ENCODE measurements around a stretch of chr15.

GRCh38 chr15:96166800-96167394 lies 163.6 kb upstream of the NR2F2 start:
- PRO-cap = no peak

- PRO-cap = no peak
These were observed 150.3 kb upstream of the NR2F2 start for GRCh38 chr15:96180227-96180532.

DNA sequence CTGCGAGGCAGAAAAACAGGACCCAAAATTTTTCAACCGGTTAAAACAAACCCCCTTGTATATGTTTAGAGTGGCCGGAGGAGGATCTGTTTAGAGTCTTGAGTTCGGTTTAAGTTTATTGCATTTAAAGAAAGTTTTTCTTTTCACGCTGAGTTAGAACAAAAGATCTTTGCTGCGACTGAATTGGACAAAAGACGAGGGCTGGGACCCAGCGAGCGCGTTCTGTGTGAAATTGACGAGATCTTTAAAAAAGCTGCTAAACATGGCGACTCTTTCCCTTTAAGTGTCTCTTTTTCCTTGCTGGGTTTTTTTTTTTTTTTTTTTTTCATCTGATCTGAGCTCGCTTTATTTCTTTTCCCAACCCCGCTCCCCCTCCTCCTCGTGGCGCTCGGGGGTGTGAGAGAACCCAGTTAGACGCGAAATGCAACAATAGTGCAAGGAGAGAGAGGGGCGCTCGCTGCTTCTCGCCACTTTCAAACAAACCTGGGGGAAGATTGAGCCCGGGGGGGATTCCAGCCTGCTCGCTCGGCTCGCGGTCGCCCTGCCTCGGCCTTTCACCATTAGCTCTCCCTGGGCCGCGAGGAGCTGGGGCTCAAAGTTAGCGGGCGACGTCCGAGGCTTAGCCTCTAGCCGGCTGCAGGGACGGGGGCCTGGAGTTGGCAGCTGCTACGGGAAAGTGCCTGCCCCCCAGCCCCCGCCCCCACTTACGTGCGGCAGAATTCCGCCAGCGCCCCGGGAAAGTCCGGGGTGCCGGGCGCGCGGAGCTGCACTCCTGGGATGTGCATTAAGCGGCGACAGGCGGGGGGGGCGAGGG lies 10.1 kb downstream of the NR2F2 start:
- PRO-cap = bidirectional peak, plus-strand start at position 409 of the sequence, minus-strand start at position 234 of the sequence; bidirectional peak, plus-strand start at position 560 of the sequence, minus-strand start at position 628 of the sequence

GRCh38 chr15:96342734-96343789 lies 12.6 kb downstream of the NR2F2 start:
- PRO-cap = no peak

- PRO-cap = no peak
These were observed 19.7 kb downstream of the NR2F2 start for GRCh38 chr15:96350251-96350481.

DNA sequence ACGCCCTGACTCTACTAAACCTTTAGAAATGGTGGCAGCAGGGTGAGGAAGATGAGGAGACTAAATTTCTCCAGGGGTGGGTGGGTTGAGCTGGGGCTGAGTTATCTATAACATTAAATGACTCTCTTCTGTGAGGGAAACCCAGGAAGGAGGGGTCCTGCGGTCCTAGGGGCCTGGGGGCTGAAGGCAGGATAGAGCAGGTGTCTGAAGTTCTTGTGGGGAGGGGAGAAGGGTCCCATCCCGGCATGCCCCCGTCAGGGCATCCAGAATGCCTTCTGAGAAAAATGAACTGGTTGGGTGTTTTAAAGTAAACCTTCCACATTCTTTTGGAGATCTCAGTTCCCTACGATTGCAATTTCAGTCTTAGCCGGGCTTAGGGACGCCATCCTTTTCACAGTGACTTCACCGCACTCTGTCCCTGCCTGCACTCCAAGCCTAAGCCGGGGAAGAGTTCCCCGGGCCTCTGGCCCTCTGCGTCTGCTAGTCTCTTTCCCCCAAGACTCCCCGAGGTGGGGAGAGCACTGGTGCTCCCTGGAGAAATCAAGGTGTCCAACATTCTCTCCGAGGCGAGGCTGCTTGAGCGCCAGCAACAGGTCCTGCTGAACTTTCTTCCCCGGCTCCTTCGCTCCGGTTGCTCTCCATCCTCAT lies 28.6 kb downstream of the NR2F2 start:
- PRO-cap = no peak

- PRO-cap = no peak
These were observed 35.3 kb downstream of the NR2F2 start for GRCh38 chr15:96365783-96366255.

- PRO-cap = no peak
These were observed 426.0 kb downstream of the NR2F2 start for GRCh38 chr15:96756568-96756828.

DNA sequence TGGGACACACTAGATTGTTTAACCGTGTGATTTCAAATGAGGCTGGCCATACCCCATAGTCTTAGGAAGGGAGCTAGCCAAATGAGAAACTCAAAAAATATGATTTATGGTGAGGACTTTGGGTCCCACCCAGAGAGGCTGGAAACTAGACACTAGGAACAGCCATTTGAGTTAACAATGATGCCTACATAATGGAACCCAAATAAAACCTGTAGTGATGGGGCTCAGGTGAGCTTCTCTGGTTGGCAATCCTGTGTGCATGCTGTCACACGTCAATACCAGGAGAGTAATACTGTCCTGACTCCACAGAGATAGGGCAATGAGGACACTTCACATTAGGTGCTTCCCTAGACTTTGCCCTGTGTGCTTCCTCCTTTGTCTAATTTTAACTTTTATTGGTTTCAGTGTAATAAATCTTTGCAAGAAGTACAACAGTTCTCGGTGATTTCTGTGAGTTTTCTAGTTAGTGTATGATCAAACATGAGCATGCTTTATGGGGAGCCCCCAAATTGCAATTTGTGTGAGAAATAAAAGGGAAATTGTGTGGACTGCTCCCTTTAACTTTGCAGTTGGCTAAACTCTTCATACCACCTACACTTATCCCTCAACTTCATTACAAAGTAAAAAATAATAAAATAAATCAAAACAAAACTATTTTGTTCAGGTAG lies 281.8 kb upstream of the ARRDC4 start:
- PRO-cap = no peak

DNA sequence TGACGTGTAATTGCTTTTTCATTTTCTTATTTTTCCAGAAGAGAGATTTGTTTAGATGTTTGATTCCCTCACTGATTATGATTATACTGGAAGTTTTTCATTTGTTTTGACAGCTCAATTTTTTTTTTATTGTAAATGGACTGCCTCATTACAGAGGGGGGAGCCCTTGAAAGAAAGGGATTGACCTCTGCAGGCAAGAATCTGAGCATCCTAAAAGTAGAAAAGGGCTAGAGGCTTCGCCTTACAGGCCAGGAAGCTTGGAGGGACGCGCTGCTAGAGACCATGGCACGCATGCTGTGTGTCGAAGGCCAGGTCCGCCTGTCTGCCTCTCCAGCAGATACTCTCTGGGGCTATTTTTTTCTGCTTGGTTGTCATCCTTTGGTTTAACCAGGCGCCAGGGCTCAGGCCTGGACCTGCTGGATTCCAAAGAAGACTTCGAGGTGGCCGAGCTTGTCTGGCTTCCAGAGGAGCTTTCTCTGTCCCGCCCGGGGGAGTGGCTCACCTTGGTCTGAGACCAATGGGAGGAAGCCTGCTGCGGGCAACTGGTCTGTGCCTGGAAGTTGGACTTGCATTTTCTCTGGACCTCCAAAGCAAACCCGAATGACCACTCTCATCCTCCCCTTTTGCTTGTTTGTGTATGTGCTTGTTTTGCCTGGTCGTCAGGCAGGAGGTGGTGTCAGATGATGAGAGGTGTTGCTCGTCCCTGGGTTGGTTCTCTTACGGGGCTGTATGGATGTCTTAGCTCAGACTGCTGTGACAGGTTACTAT lies 19.1 kb downstream of the IGF1R start:
- PRO-cap = no peak

GRCh38 chr15:98683948-98684308 lies 35.6 kb downstream of the IGF1R start:
- PRO-cap = no peak

- PRO-cap = no peak
These were observed 65.8 kb downstream of the IGF1R start for GRCh38 chr15:98714148-98714618.

- PRO-cap = no peak
These were observed 79.2 kb downstream of the IGF1R start for GRCh38 chr15:98727304-98728217.

DNA sequence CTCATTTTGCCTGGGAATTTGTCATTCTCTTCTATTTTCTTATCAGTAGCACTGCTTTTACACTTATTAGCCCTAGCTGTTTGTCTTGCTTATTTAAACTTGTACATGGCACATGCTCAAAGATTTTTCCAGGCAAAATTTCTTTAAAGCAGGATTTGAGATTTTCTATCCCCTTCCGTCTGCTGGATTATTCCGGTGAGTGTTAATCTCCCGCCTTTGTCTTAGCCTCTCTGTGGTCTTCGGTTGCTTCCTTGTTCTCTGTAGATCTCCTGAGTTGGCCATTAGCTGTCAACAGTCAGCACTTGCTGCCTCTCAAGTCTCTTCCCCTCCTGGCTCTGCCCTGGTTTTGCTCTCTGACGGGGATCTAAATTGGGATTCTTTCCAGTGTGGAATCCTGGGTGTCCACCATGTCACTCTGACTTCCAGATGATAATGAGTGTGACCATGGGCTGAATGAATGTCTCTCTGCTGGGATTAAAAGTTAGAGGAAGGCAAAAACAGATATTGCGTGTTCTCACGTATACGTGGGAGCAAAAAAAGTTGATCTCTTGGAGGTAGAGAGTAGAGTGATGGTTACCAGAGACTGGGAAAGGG lies 121.5 kb downstream of the IGF1R start:
- PRO-cap = no peak

- PRO-cap = no peak
These were observed 166.2 kb downstream of the PGPEP1L start for GRCh38 chr15:98841343-98841920.

- PRO-cap = no peak
These were observed 149.1 kb downstream of the PGPEP1L start for GRCh38 chr15:98858327-98859094.

- PRO-cap = bidirectional peak, plus-strand start at chr15:98866229, minus-strand start at chr15:98866232
These were observed 141.7 kb downstream of the PGPEP1L start for GRCh38 chr15:98865859-98866413.

- PRO-cap = no peak
These were observed 64.2 kb downstream of the PGPEP1L start for GRCh38 chr15:98943184-98943968.

GRCh38 chr15:98951602-98951999 lies 56.0 kb downstream of the PGPEP1L start:
- PRO-cap = no peak

DNA sequence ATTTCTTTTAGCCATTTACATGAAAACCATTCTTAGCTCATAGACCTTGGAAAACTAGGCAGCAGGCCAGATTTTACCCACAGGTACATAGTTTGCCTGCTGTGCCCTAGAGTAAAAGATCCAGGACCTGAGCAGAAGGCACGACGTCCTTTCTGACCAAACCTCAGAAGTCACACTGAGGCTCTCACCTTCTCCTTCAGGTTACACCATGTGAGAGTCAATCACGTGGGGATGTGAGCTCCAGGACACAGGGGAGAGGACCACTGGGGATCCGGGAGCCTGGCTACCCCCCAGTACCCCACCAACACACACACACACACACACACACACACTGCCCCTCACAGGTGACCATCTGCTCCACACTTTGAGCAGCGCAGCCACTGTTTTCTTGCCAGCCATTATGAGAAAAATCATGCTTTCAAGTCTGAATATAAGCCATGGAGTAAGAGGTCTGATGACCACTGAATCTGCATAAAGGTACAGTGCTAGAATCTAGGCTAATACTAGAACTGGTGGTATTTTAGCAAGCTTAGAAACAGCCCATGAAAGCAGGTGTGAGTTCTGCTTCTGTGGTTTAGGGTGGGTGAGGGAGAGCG lies 55.5 kb downstream of the PGPEP1L start:
- PRO-cap = no peak